GM23338 (cell line): ENCODE measurements around a stretch of chr6.

GRCh38 chr6:136622650-136623293, 72.5 kb upstream of the MAP7 start:
- PRO-cap, result no peak
- RAMPAGE, long total RNA, result no peak

- PRO-cap, result no peak
- RAMPAGE, long total RNA, result no peak
These were observed 27.7 kb downstream of the MAP3K5 start for GRCh38 chr6:136764589-136765022.

DNA sequence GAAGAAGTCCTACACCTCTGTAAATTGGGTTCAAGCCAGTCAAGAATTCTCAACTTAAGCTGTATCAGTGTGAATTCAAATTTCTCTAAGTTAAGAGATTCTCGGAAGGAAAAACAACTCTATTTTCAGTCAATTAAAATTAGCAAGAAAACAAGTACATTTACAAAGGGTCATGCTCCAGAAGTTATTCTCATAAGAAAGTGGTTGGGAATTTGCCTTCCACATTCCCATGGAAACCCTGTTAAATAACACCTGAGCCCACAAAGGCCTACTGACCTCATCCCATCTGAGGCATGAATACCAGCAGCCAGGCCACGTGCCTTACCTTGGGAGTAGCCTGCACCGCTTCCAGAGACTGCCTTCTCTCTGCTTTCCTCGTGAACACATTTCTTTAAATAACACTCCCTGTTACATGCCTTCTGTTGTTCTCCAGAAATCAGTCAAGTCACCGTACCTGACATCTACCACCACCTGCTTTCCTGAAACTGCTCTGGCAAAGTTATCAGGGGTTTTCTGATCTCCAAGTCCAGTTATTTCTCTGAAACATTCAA, 19.3 kb downstream of the MAP3K5 start:
- PRO-cap, result bidirectional peak, plus-strand start at position 358 of the sequence, minus-strand start at position 189 of the sequence
- RAMPAGE, long total RNA, result no peak

- PRO-cap, result bidirectional peak, plus-strand start at chr6:136989736, minus-strand start at chr6:136989550; bidirectional peak, plus-strand start at chr6:136989974, minus-strand start at chr6:136989972
- RAMPAGE, long total RNA, result no peak
These were observed 55.3 kb downstream of the IL20RA start for GRCh38 chr6:136989118-136990193.

DNA sequence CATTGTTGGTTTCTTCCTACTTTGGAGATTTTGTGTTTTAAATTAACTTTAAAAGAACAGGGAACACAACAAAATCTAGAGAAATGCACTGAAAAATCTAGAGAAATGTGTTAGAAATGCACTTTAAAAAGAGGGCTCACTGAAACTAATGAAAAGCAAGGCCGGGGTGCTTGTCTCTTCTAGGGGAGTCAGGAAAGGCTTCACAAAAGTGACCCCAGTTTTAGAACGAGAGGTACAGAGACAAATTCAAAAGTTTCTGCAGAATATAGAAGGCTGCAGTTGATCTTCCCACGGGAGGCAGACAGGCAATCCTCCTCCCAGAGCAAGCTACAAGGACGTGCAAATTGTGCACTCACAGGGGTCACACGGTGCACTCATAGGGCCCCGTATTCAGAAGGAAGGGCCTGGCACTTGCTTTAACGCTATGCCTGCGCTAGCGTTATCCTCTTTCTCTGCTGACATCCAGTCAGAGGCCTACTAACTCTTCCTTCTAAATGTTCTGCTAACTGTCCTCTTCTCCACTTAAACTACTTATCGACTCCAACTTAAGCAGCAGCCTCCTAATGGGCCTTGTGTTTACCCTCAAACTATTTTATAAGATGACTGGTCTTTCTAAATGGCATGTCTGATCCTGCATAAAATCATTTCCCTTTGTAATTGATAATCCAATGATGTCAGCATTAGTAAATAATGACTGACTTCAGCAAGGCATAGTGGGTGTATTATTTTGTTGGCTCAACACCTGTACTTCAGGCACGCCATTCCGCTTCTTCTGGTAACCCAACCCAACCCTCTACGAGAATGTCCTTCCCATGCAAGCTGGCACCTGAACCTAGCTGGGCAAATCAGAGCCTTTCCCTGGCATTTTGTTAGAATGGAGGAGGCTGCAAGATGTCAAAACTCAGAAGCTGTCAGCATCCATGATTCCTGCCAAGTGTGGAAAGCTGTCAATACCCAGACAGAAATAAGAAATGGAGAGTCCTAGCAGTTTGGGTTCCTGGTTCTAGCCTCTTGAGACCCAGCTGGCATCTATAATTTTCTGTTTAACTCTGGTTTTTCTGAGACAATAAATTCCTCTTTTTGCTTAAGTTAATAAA, 2.2 kb downstream of the IFNGR1 start:
- PRO-cap, result no peak
- RAMPAGE, long total RNA, result no peak

DNA sequence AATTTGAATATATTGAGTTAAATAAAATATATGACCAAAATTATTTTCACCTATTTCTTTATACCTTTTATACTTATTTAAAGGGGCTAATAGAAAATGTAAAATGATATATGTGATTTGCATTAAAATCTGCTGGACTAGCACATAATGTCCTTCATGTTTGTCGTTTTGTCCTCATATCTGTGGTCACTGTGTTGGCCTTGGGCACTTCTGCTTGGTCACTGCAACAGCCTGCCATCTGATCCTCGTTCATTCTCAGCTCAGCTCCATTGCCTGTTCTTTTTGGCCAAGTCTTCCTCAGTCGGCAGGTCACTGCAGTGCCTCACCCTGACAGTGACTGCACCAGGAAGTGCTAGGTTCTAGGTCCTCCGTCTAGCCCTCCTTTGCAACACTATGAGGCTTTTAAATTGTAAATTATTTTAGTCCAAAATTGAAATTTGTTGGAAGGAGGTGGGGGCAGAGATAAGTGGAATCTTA, 13.4 kb upstream of the IFNGR1 start:
- PRO-cap, result no peak
- RAMPAGE, long total RNA, result no peak

DNA sequence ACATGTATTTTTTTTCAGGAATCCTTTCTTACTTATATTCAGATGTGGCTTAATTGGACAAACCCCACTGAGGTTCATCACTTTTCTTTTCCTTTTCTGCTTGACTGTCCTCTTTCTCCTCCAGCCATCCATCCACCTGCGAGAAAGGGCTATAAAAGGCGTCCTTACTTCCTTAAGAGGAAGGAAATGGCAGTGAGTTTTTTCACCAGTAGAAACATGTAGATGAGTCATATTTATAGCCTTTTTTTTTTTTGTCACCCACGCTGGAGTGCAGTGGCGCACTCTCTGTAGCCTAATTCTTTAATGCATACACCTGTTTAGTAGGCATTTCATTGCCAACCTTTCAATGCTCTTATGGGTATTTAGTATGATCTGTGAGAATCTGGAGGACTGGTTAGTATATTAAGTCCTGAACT, 15.3 kb upstream of the IFNGR1 start:
- PRO-cap, result no peak
- RAMPAGE, long total RNA, result no peak

GRCh38 chr6:137341563-137342184, 122.5 kb upstream of the IFNGR1 start:
- PRO-cap, result no peak
- RAMPAGE, long total RNA, result no peak

DNA sequence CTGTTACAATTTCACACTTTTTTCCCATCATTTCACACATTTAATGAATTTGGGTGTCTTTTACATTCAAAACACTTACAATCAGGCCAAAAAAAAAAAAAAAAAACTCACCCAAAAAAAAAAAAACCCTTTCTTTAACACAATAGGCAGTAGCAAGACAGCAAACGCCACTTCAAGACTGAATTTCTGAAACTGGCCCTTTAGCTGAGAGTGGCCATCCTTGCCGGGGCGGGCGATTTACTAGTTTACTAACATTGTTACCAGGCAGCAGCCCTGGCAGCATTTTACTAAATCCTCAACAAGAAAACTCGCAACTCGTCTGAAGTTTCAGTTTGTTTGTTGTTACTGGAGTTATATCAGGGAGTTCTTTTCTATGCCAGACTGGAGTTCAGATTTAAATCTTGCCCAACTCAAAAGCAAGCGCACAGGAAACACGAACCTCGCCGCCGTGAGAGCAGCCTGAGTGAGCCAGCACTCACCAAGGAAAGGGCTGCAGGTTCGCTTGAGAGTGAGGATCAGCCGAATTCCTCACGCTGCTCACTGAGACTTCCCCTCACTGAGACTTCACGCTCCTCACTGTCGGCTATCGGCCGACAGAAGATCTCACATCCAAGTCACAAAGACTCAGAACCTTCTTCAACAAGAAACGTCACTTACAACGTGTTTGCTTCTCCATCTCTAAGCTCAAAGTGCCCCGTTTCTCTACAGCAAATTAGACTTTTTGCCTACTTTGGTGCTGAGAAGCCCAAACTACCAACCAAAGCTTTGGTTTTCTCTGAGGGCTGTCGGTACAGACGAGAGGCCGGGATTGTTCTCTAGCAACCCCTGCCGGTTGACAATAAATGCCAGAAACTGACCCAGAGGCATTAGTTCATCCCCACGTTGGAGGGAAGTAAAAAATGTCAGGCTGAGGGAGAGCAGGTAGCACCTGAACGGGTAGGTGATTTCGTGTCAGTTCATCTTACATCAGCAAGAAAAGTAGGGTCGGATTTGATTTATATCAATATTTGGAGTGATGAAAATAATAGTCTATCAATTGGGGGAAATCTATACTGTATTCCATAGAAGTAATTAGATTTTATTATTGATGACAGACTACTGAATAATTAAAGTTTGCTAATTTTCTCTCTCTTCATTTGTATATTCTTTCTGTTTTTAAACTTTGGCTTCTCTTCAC, 78.8 kb downstream of the OLIG3 start:
- PRO-cap, result bidirectional peak, plus-strand start at position 900 of the sequence, minus-strand start at position 599 of the sequence
- RAMPAGE, long total RNA, result no peak

GRCh38 chr6:137709569-137710297, 157.3 kb upstream of the TNFAIP3 start:
- PRO-cap, result no peak
- RAMPAGE, long total RNA, result no peak

DNA sequence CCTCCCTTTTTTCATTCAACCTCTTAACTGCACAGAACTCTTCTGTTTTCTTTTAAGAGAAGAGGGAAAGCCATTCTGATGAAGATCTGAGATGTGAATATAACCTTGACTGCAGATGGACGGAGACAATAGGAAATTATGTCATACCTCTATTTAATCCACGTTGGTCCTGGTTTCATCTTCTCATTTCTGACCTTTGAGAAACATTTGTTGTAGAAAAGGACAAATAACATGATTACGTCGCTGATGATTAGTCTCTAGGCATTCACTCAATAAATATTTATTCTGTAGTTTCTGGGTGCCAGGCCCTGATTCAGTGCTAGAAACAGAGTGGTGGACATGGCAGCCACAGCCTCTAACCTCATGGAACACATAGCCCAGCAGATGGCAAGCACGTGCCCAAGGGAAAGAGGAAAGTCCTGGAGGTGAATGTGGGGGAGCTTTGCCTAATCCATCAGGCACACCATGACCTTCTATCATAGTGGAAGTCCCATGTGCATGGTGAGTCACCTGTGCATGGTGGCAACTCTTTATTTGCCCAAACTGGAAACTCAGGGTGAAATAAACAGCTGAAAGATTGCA, 143.2 kb upstream of the TNFAIP3 start:
- PRO-cap, result no peak
- RAMPAGE, long total RNA, result no peak

DNA sequence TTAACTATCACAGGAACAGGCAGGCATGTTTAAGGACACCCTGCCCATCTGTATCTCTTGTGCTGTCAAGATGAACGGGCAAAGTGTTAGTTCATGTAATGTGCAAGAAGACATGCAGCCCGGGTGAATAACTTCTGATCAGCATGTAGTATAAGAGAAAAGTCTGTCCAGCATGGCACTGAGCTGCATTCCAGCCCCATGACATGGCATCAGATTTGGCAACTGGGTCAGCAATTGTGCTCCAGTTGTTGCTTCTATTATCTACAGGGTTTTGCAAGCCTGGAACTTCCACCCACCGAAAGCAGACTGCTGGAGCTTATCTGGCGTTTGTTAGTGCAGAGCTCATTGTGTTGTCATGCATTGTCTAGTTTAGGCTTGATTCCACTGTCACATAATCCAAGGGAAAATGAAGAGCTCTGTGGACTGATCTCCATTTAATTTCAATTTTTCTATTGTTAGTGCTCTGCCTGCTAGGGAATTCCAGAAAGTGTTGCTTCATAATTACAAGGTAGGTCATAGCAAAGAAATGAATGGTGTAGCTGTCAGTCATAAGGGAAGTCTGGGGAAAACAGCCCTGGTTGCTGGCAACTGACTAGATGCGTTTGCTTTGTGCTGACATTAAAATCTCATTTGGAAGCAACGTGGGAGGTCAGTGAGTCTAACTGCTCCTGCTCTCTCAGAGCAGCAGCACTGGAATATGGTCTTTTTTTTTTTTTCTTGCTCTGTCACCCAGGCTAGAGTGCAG, 138.2 kb upstream of the TNFAIP3 start:
- PRO-cap, result no peak
- RAMPAGE, long total RNA, result no peak

DNA sequence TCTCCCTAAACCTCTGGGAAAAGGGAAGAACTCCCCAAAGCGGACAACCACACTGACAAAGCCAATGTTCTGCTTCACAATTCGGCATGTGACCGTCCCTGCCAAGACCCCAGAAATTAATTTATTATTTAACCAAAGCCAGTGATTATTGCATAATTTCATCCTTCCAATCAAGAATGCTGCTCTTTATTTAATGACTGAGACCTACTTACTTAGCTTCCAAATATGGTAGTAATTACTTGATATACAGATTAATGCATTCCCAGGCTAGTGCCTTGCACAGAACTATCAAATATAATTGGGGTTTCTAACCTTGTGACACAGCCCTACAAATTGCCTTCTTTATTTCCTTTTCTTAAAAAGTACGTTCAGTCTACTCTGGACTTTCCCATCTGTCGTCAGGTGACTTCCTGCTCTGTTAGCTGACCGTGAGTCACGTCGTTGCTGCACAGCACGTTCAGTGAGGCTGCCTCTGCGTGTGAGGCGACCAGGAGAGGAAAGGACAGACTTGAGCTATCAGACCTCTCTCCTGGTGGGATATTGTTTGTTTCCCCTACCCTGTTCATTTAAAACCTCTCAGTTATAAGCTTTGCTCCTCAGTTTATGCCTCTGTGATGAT, 55.8 kb upstream of the TNFAIP3 start:
- PRO-cap, result no peak
- RAMPAGE, long total RNA, result no peak

DNA sequence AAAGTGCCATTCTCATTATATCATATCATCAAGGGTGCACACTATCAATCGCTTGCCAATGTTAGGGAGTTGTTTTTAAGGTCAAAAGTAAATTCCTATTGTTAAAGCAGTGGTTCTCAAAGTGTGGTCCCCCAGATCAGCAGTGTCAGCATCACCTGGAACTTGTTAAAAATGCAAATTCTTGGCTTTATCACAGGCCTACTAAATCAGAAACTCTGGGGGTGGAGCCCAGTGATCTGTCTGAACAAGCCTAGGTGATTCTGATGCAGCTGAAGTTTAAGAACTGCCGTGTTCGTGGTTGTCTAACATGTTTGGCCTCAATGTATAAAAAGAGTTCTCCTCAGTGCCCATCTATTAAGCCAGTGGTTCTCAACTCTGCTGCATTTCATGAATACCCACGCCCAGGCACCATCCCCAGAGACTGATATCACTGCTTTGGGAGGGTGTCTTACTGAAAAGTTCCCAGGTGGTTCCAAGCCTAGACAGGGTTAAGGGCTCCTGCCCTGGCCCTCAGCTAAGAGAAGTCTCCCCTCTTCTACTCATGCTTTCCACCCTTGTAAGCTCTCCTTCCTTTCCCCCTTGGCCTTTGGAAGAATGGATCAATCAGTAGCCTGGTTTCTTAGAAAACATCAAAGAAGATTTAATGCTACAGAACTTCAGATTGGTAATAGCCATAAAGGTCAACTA, 39.1 kb upstream of the TNFAIP3 start:
- PRO-cap, result no peak
- RAMPAGE, long total RNA, result no peak

DNA sequence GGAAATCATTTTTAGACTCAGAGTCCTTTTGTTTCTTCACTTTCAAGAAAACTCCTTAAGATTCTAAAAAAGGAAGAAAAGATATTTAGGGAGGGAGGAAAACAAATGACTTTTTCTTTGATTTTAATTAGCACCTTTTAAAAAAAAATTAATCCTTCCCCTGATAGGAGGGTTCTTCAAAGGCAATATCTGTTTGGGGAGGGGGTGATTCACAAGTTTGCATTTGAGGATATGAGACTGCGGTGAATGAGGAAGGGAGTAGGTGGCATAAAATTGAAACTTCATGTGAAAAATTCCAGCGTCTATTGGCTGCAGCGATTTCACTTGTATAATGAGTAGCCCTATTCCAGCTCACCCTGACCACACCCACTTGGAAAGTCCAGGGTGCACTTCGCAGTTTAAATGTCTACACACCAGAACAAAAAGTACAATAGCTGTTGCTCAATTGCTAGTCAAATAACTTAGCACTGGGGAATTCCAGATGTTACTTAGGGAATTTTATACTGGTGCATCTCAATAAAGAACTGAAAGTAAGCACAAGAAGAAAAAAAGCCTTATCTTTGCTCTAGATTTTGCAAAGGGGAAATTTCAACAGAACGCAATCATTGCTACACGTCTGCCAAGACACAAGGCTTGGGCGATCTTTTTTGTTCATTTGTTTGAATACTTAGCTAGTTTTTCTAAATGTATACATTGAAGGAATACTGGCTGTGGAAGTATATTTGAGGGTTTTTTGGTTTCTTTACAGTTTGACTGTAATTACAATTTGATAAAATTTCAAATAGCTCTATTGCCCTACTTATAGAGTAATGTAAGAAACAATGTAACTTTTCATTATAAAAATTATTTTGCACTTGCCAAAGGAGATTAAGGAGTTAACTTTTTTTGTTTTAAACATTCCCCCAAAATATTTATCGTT, 6.3 kb downstream of the TNFAIP3 start:
- PRO-cap, result no peak
- RAMPAGE, long total RNA, result no peak

GRCh38 chr6:137975189-137975630, 108.2 kb downstream of the TNFAIP3 start:
- PRO-cap, result no peak
- RAMPAGE, long total RNA, result no peak

GRCh38 chr6:137975631-137976211, 108.7 kb downstream of the TNFAIP3 start:
- PRO-cap, result no peak
- RAMPAGE, long total RNA, result no peak

GRCh38 chr6:137982364-137982781, 115.3 kb downstream of the TNFAIP3 start:
- PRO-cap, result no peak
- RAMPAGE, long total RNA, result no peak

DNA sequence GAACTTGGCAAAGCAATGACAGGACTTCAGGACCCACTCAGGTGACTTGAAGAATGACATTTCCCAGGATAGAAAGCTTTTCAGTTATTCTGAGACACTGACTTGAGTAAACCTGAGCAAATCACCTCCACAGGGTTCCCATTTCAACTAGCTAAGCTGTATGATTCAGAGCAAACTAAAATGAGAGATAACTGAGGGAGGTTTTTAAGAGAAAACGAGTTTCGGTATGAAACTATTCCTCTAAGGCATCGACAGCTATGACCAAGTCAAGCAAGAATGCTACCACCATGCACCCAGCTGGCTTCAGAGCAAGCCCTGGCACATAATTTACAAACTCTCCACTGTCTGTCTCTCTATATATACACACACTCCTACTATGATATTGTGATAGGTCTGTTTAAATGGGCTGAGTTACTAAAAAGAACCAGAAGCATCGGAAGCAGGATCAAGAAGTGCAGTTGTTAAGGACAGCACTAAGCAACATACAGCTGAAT, 75.3 kb downstream of the PERP start:
- PRO-cap, result no peak
- RAMPAGE, long total RNA, result no peak

- PRO-cap, result no peak
- RAMPAGE, long total RNA, result no peak
These were observed 1.8 kb downstream of the PERP start for GRCh38 chr6:138105351-138105801.